AG04450 (cell line): ENCODE data around the gene SOBP.

DNA sequence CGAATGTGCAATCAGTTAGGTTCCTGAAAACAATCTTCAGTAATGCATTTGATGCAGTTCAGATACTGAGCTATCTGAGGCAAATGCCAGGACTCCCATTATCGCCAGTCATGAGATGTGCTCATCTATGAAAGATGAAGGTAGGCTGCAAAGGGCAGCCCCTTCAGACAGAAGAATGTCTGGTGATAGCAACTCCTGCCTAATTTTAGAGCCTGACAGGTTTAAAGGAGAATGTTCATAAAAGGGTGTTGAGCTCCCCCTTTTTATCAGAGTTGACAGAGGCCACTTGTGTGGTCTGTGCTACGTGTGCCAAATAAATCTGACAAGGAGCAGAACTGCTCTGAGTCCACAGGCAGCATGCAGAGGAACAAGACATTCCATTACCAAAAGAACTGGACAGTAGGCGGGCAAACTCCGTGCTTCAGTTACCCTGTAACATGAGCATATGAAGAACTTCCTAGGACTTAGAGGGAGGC lies 101.8 kb downstream of the PREP start:
- CAGE, long polyA plus RNA: no peak
- RRBS: no CpG with 5 or more reads among the region's 5 CpGs

- CAGE, long polyA plus RNA: no peak
- RRBS: no CpG with 5 or more reads among the region's 33 CpGs
These were observed 100.4 kb downstream of the PREP start for GRCh38 chr6:105302077-105303342.

- CAGE, long polyA plus RNA: no peak
- RRBS: no CpG with 5 or more reads among the region's 4 CpGs
These were observed 293.1 kb upstream of the PRDM1 start for GRCh38 chr6:105793008-105793537.

GRCh38 chr6:105810178-105810971 lies 275.8 kb upstream of the PRDM1 start:
- CAGE, long polyA plus RNA: no peak
- RRBS: no CpG with 5 or more reads among the region's 4 CpGs

- CAGE, long polyA plus RNA: no peak
- RRBS: no CpG with 5 or more reads among the region's 1 CpG
These were observed 15.6 kb downstream of the ATG5 start for GRCh38 chr6:106309830-106310416.

GRCh38 chr6:106454603-106454946 lies 94.1 kb downstream of the CRYBG1 start:
- CAGE, long polyA plus RNA: no peak
- RRBS: no CpG with 5 or more reads among the region's 2 CpGs

- CAGE, long polyA plus RNA: no peak
- RRBS: no CpG with 5 or more reads among the region's 3 CpGs
These were observed 134.2 kb downstream of the RTN4IP1 start for GRCh38 chr6:106495061-106495439.

DNA sequence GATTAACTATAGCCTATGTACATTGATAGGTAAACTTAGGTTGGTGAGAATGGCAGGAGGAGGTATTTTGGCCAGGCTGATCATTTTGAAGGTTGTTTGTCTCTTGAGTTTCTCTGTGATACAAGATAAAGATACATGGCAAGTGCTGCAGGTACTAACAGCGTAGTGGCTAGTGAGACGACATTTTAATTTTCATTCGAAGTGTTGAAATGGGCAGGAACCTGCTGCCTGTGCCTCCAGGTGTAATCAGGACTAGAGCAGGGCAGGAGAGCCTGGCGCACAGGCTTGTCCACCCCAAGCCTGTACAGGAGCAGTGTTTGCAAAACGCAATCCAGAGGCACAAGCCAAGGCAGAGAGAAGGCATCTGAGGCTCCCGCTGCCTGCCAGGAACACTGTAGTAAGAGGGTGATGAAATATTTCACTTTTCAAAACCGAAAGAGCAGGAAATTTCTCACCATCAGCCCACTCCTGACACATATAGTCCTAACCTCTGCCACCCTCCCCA lies 132.6 kb downstream of the RTN4IP1 start:
- CAGE, long polyA plus RNA: no peak
- RRBS: no CpG with 5 or more reads among the region's 7 CpGs

DNA sequence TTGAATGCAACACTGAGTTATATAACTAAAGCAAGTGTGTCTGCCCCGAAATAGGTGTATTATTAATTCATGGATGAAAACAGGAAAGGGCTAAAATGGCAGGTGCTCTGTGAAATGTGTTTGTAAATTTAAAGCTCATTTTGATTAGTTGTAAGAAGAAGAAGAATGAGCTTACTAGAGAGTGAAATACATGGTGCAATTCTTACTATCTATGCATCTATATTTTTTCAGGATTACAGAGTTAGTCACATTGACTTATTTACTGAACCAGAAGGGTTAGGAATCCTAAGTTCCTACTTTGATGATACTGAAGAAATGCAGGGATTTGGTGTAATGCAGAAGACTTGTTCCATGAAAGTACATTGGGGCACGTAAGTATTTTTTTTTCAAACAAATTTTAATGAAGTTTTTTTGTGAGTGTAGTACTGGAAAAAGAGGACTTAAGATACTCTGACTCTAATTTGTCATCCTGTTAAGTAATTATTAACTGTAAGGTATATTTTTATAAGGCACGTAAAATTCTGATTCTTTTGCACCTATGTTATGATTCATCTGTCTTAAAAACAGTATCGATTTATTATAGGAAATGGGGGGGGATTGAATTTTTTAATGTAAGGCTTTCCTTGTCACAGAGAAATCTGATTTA lies 99.2 kb downstream of the RTN4IP1 start:
- CAGE, long polyA plus RNA: no peak
- RRBS: no CpG with 5 or more reads among the region's 4 CpGs

DNA sequence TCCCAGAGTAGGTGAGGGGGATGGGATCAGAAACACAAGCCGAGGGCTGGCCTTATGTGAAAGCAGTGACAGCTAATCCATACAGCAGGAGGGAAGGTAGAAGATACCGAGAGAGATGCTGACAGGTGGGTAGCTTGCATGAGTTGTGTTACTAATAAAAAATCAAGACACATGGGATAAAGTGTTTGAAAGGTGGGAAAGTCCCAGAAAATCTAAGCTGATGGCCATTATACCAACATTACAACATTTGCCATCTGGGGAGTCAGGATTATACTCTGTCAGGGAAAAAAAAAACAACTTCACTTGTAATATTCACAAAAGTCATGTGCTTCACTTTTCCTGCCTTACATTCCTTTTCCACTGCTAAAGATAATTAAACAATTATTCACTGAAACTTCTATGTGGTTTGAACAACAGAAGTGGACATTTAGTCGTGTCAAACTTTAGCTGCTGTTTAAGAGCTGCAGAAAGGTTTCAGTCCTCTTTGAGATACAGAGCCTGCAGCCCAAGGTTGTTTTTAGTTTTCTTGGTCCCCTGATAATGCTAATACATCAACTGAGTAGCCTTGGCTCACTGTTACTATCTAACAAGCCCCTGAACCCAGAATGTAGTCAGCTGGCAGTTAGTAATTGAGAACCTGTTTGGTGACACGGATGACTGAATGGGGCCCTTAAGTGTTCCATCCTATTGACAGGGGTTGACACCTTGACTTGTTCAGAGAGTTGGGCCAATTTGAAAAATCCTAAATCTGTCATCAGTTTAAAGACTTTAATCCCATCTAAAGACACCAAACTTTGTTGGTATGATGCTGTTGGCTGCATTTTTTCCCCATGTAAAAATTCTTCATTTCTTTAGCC lies 3.0 kb downstream of the RTN4IP1 start:
- CAGE, long polyA plus RNA: no peak
- RRBS: no CpG with 5 or more reads among the region's 4 CpGs

- CAGE, long polyA plus RNA: no peak
- RRBS: no CpG with 5 or more reads among the region's 3 CpGs
These were observed 111.5 kb downstream of the QRSL1 start for GRCh38 chr6:106740838-106741394.

- CAGE, long polyA plus RNA: no peak
- RRBS: no CpG with 5 or more reads among the region's 5 CpGs
These were observed 154.4 kb downstream of the QRSL1 start for GRCh38 chr6:106783328-106784580.

GRCh38 chr6:107169048-107169567 lies 53.8 kb upstream of the BEND3 start:
- CAGE, long polyA plus RNA: no peak
- RRBS: no CpG with 5 or more reads among the region's 14 CpGs

GRCh38 chr6:107490029-107490850 lies at the start of gene SOBP:
Gene SOBP (plus strand): TSS chr6:107490117.
- CAGE, long polyA plus RNA: start-site peak on the plus strand at chr6:107490491-107490709, 18 and 16 reads in 2 replicates
- RRBS: 2% methylated on average over 31 of the region's 102 CpGs

DNA sequence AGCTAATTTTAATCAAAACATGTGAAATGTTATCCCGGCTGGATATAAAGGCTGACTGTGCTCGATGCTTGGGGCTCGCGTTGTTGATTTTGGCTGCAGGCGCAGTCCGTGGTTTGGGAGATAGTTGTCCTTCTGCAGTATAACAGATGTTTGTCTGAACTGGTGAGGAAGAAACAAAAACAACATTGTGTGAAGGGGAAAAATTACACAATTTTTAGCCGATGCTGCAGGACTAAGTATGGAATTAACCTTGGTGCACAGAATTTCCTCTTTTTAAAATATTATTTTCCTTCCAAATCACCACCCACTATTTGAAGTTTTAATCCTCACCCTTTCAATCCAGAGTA lies 2.5 kb downstream of the SOBP start:
- CAGE, long polyA plus RNA: no peak
- RRBS: no CpG with 5 or more reads among the region's 7 CpGs

- CAGE, long polyA plus RNA: no peak
- RRBS: no CpG with 5 or more reads among the region's 6 CpGs
These were observed 49.5 kb downstream of the SOBP start for GRCh38 chr6:107539492-107539787.

- CAGE, long polyA plus RNA: no peak
- RRBS: no CpG with 5 or more reads among the region's 14 CpGs
These were observed 157.6 kb downstream of the SCML4 start for GRCh38 chr6:107666335-107667085.

DNA sequence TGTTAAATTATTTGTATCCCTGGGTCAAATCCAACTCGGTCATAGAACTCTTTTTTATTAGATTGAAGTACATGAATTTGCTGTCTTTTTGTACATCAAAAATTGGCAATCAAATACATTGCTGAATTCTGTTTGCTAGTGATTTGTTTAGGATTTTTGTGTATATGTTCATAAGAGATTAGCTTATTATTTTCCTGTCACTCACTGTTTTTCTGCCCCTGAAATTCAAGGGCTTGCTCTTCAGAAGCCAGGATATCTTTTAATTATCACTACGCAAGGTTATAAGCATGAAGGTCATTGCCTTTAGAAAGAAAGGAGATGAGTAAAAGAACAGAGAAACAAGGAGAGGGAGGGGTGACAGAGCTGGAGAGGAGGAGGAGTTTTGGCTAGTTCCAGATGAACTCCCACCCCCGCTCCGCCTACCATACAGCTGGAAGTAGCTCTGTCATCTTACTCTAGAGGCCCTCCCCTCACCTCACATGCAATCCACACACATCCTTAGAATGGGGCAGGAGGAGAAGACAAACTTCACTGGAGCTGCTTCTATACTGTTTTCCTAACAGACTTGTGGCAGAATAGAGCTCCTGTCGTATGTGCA lies 144.8 kb downstream of the SCML4 start:
- CAGE, long polyA plus RNA: no peak
- RRBS: no CpG with 5 or more reads among the region's 5 CpGs

GRCh38 chr6:107787222-107787756 lies 36.8 kb downstream of the SCML4 start:
- CAGE, long polyA plus RNA: no peak
- RRBS: no CpG with 5 or more reads among the region's 7 CpGs

- CAGE, long polyA plus RNA: no peak
- RRBS: no CpG with 5 or more reads among the region's 5 CpGs
These were observed 31.0 kb downstream of the SCML4 start for GRCh38 chr6:107793030-107793626.